Psoas muscle (tissue), 2 donors: ENCODE measurements around a stretch of chr12.

GRCh38 chr12:105198632-105199795 is 37.0 kb downstream of the APPL2 start:
- PRO-cap, 2 experiments = no peak in any of the 2 experiments

DNA sequence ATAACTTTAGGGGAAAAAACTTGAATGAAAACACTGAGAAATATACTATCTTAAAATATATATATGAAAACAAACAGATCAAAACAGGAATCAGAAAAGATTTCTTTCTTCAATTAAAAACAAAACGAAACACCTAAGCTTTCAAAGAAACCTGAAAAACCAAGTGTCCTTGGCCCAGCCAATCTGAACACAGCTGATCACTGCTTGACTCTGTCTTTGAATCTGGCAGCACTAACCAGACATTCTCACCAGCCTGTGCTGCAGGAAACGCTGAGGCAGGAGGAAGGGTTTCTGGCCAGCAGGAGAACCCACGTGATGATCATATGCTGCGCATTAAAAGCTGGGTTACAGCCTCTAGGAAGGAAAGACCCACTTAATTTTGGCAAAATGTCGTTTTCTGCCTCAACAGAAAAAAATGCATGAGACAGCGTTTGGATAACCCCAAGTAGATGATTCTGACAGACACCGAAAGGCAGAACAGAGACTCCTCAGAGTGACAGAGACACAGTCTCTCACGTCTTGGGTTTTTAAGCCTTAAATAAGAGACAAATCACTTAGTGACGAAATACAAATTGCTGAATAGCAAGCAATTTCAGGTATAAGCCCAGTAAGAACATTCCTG is 9.8 kb downstream of the APPL2 start:
- PRO-cap, 2 experiments = peak in 1 of 2 experiments; most common plus-strand start position 475 of the sequence (in 1); most common minus-strand start position 218 of the sequence (in 1)

- PRO-cap, 2 experiments = no peak in any of the 2 experiments
These were observed 4.5 kb downstream of the APPL2 start for GRCh38 chr12:105231230-105232132.

DNA sequence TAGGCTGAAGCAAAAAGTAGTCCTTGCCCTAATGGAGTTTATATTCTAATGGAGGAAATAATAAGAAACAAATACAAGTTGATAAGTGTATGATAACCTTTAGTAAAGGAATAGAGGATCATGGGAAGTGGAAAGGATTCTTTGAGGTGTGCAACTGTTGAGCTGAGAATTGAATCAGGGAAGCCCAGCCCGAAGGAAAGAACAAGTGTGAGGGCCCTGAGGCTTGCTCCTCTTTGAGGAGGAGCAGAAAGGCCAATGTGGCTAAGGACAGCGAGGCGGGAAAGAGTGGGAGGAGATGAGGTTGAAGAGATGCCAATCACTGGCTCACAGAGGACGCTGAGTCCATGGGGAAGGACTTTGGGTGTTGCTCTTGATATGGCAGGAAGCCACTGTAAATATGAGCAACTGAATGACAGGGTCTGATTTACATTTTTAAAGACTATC is 3.2 kb upstream of the APPL2 start:
- PRO-cap, 2 experiments = no peak in any of the 2 experiments

- PRO-cap, 2 experiments = no peak in any of the 2 experiments
These were observed 1.3 kb downstream of the C12orf75 start for GRCh38 chr12:105331745-105332216.

GRCh38 chr12:105497808-105498152 is 167.3 kb downstream of the C12orf75 start:
- PRO-cap, 2 experiments = no peak in any of the 2 experiments

- PRO-cap, 2 experiments = no peak in any of the 2 experiments
These were observed 397.0 kb downstream of the NUAK1 start for GRCh38 chr12:105741629-105742192.

- PRO-cap, 2 experiments = no peak in any of the 2 experiments
These were observed 80.5 kb downstream of the NUAK1 start for GRCh38 chr12:106058187-106058784.

GRCh38 chr12:106139910-106140991 is 1.5 kb upstream of the NUAK1 start:
- PRO-cap, 2 experiments = peak in 2 of 2 experiments; most common plus-strand start chr12:106140589 (in 1); most common minus-strand start chr12:106140043 (in 1)

- PRO-cap, 2 experiments = no peak in any of the 2 experiments
These were observed 40.3 kb upstream of the NUAK1 start for GRCh38 chr12:106178845-106179671.

- PRO-cap, 2 experiments = no peak in any of the 2 experiments
These were observed 23.8 kb downstream of the CKAP4 start for GRCh38 chr12:106223958-106224527.

DNA sequence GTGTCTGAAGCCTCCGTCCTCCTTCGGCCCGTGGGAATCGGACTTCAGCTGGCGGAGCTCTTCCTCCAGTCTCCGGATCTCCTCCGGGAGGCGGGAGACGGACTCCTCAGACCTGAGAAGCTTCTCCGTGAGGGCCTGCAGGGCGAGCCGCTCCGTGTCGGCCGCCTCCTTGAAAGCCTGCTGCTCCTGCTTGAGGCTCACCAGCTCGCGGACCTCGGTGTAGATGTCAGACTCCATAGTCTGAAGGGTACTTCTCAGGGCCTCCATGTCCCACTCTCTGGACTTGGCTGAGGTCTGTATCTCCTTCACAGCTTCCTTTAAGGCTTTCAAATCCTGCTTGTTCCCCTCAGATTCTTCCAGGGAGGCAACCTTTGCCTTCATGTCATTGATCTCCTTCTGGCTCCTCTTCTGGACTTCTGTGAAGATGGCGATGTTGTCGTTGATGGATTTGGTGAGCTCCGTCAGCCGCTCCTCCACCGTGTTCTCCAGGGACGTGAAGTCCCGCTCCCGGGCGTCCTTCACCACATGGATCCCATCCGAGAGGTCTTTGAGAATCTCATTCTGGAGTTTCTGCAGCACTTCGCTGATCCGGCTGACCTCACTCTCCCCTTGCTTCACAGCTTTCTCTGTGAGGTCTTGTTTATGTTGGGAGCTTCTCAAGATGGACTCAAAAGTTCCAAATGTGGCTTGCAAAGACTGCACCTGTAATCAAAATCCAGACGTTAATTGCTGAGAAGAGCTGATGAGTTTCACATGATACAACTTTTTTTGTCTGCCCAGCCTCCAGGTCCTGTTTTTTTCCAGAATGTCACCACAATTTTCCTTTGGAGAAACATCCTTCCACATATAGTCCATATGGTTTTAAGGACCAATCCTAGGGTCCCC is 7.9 kb downstream of the CKAP4 start:
- PRO-cap, 2 experiments = no peak in any of the 2 experiments

DNA sequence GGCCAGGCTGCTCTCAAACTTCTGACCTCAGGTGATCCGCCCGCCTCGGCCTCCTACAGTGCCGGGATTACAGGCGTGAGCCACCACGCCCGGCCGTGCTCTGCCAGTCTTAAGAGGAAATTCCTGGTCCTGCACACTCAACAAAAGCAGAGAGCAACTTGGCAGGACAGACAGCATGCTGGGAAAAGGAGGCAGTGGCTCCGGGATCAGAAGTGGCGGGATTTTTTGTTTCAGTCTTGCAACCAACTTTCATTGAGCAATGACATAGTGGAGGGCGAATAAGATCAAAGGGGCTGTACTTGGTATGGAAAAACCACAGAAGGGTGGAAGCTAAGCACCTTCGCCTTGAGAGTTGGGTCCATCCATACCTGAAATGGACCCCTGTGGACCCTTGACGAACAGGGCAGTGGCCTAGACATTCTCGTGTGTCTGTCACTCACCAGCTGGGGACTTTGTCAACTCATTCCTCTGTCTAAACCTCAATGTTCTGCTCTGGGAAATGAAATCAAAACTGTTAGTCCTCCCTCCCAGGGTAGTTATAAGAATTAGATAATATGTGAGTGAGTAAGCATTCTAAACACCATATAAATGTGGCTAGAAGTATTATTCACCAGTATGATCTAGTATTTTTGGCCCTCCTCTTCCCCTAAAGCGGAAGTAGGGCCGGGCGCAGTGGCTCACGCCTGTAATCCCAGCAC is 1.9 kb downstream of the CKAP4 start:
- PRO-cap, 2 experiments = no peak in any of the 2 experiments

DNA sequence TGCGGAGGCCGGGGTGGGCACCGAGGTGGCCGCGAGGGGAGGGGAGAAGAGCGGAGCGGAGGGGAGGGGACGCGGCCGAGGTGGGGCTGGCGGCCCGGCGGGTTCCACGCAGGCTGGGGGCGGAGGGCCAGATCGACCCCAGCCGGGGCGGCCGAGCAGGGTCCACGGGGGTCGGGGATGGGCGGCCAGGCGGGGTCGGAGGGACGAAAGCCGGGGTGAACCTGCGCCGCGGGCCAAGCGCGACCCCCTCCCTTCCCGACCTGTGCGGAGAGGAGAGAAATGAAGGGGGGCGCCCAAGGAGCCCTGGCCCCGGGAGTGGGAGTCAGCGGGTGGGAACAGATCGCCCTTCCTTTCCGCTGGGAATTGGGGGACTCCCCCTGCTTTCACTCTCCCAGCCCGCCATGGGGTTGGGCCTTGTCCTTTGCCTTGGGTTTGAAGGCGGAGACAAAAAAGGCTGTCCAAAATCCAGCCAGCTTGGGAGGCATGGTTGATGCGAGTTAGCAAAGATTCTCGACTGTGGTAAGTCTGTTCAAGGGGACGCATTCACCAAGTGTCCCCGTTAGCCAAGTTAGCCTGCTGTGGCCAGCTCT is 516 bp upstream of the CKAP4 start:
- PRO-cap, 2 experiments = no peak in any of the 2 experiments

- PRO-cap, 2 experiments = no peak in any of the 2 experiments
These were observed 4.7 kb downstream of the TCP11L2 start for GRCh38 chr12:106307159-106307616.

- PRO-cap, 2 experiments = no peak in any of the 2 experiments
These were observed 18.9 kb downstream of the TCP11L2 start for GRCh38 chr12:106321245-106321943.

DNA sequence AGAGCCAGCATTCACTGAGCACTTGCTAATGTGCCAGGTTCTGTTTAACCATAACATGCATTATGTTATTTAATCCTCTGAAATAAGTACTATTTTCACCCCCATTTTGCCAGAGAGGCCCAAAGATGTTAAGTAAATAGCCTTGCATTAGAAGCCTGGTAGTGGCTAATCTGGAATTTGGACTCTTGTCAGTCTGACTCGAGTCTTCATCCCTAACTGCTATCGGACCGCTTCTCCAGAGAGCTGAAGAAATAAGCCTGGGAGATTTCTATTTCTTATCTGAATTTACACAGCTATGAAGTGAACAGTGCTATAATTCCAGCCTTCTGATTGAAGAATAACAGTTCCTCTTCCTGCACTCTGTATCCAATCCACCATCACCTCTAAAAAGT is 2.1 kb downstream of the POLR3B start:
- PRO-cap, 2 experiments = no peak in any of the 2 experiments

DNA sequence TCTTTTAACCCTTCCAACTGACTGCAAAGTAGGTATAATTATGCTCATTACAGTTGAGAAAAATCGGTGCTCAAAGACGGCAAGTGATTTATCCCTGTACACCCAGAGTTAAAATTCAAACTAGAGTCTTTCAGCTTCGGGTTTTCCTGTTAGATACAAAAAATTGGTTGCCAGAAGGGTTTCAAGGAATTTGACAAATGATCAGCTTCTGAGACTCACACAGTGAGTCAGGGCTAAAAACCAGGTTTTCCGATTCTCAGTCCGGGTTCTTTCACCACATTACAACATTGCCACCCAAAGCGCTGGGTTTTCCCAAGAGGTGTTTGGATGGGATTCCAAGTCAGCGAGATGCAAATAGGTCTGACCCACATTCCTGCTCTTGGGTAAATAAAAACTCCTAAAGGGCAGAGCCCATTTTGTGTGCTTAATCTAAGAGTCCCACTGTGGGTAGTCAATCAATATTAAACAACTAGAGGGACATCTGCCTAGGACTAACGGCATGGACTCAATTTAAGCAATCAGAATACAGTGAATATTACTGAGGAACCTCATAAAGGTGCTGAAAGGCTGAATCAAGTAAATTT is 5.5 kb upstream of the RIC8B start:
- PRO-cap, 2 experiments = no peak in any of the 2 experiments

DNA sequence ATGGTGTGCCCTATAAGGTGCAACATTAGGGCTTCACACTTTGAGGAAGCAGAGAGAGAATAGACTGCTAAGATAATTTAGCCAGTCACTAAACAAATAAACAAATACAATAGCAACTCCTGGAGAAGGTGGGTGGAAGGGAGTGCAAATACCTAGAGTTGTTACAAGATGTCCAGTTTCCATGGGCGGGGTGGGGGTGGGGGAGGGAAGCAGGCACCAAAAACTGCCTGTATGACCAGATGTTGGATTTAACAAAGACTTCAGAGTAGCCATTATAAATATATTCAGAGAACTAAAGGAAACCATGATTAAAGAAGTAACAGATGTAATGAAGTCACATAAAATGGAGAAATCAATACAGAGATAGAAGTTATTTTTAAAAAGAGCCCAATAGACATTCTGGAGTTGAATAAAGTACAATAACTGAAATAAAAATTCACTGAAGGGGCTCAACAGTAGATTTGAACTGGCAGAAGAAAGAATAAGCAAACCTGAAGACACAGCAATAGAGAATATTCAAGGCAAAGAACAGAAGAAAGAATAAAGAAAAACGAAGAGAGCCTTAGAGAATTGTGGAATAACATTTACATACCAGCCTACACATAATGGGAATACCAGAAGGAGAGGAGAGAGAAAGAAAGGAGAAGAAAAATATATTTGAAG is 19.4 kb downstream of the RIC8B start:
- PRO-cap, 2 experiments = no peak in any of the 2 experiments

GRCh38 chr12:107027392-107028019 is 40.6 kb upstream of the MTERF2 start:
- PRO-cap, 2 experiments = peak in 1 of 2 experiments; most common plus-strand start chr12:107027854 (in 1)